Mesenchymal stem cell of adipose (primary cell): ENCODE measurements around the gene LRTM2.

DNA sequence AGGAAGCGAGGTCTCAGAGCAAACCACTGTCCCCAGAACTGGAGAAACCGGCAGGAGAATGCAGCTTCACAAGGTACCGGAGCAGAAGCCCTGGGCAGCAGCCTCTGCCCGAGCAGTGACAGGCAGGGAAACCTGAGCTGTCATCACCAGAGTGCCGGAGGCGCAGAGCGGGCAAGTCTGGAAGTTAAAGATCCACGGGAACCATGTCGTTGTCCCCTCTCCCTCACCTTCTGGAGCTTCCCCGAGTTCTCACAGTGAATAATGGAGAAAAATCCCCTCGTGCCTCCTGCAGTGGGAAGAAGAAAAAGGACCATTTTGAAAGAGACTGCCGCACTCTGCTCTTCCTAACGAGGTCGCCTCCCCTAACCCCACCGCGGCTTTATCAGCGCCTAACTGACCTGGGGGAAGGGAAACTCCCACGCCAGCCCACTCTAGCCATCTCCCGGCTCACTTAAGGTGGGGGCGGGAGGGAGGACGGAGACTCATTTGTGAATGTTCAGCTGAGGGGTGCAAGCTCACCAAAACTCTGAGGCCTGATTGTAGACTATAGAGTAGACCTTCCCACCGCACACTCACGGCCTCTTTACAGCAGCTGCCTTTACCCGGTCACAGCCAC lies 27.7 kb downstream of the FBXL14 start:
- CAGE, long polyA plus RNA = no peak

DNA sequence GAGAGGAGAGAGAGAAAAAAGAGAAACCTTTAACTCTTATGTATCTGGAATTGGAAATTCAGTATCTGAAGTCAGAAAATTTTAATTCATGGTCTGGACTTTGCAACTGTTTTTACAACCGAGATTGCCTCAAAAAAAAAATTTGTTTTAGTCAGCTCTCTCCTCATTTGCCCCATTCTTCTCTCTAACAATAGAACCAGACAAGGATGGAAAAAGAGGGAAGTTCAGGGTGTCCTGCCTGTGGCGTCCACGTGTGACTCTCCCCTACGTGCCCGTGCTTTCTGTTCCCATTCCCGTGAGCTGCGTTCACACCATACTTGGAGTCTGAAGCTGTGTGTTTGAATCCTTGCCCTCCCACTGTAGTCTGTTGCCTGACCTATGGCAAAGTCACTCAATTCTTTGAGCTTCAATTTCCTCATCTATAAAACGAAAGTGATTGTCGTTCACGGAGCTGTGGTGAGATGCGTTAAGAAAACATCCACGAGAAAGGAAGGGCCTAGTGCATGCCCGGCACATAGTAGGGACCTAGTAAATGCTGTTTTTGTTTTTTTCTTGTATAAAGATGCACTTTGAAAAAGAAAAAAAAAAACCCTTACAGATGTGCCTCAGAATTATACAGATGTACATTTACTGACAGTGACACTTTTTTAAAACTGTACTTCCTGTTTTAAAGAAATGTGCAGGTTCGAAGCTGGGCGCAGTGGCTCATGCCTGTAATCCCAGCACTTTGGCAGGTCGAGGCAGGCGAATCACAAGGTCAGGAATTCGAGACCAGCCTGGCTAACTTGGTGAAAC lies 7.2 kb upstream of the FBXL14 start:
- CAGE, long polyA plus RNA = no peak

DNA sequence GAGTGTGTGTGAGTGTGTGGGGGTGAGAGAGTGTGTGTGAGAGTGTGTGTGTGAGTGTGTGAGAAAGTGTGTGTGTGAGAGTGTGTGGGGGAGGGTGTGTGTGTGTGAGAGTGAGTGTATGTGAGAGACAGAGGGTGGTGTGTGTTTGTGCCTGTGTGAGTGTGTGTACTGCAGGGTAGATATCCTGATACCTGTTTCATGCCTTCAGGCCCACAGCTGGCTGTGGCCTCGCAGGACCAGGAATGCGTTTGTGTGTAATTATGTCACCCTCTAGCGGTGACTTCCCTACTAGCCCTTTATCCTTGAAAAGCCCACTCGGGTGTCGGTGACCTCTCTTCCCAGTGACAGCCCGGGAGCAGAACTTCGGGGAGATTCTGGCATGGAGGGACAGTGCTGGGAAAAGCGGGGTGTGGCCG lies 10.8 kb upstream of the FBXL14 start:
- CAGE, long polyA plus RNA = no peak

DNA sequence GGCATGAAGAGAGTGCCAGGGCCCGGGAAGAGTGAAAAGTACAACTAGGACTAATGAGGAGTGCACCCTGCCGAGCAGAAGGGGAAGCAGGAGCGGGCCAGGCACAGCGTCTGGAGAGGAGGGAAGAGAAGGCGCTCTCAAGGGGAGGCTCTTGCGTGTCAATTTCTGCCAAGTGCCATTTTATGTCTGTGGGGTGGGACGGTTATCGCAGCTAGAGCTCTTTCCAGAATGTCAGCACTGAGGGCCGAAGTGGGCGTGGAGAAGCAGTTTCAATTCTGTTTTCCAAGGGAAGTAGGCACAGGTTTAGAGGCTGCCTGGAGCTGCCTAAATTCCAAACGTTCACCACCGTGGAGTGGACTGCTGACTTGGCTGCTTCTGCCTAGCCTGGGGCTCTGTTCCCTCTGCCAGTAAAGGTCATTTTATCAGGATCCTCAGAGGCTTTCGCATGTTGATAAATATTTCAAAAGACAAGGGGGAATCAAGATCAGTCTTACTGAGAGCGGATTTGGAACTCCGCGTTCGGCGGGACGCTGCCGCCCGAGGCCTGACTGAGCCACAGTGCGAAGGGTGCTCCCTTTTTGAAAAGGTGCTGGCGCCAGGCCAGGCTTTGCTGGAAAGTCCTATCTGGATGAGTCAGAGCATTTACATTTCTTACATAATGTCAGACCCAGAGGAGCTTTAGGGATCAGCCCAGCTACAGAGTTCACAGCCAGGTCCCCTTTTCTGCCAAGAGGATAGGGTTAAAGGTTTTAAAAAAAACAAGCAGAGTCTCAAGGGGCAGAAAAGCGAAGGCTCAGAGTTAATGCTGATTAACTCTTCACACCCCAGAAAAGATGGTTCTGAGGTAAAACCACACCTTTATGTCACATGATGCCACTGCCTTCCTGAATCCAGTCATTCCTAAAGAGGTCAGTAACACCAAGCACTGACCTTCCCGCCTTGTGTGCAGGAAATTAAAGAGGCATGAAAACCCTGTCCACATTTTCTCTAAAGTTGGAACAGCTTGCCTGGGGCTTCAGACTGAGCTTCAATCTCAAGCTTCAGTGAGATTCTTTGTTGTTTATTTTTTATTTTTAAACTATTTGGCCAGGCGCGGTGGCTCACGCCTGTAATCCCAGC lies 11.5 kb upstream of the FBXL14 start:
- CAGE, long polyA plus RNA = no peak

DNA sequence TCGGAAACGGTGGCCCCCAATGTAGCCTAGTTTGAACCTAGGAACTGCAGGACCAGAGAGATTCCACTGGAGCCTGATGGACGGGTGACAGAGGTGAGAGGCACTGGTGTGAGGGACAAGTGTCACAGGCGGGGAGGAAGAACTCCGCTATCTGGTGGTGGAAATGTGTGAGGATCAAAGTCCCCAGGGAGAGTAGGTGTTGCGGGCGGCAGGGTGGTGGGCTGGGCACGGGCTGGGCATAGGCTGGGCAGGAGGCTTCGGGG lies 179 bp downstream of the WNT5B start:
- CAGE, long polyA plus RNA = no peak

DNA sequence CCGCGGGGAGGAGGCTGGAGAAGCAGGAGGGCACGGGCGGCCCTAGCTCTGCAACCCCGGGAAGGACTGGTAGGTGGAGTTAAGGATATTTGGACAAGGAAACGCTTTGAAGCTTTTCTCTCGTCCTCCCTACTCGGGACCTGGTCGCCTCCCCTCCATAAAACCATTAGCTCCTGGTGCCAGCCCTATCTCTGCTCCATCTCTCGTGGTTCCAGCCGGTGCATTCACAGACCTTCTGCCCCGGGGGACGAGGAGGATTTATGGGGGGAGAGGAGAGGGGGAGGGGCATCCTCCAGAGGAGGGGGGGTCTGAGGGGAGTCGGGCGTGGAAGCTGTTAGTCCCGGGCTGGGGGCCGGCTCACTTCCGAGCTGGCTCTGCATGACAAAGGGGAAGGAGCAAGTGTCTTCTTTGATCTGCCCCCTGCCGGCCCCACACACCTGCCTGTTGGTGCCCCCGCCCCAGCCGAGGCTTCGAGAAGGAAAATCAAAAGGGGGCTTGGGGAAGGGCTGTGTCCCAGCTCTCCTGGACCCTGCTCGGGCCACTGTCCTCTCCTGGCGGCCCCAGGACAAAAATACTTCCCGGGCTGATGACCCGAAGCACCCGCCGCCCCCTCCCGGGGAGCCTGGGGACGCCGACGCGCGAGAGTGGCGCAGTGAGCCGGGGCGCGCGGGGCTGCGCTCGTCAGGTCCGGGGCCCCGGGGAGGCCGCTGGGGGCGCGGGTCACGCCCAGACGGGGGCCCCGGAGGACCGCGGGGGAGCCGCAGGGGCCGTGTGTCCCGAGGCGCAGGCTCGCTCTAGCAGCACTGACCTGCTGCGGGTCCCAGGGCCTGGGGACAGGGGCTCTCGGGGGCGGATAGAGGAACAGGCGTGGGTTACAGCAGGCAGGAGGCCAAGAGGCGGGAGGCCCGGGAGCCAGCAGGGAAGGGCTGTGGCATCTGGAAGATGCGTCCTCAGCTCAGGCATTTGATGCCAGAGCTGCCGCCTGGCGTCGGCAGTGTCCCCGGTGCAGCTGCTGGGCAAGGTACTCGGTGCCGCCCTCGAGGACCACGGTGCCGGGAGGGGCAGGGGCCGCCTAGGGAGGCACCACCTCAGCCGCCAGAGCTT lies 863 bp downstream of the WNT5B start:
- CAGE, long polyA plus RNA = no peak

DNA sequence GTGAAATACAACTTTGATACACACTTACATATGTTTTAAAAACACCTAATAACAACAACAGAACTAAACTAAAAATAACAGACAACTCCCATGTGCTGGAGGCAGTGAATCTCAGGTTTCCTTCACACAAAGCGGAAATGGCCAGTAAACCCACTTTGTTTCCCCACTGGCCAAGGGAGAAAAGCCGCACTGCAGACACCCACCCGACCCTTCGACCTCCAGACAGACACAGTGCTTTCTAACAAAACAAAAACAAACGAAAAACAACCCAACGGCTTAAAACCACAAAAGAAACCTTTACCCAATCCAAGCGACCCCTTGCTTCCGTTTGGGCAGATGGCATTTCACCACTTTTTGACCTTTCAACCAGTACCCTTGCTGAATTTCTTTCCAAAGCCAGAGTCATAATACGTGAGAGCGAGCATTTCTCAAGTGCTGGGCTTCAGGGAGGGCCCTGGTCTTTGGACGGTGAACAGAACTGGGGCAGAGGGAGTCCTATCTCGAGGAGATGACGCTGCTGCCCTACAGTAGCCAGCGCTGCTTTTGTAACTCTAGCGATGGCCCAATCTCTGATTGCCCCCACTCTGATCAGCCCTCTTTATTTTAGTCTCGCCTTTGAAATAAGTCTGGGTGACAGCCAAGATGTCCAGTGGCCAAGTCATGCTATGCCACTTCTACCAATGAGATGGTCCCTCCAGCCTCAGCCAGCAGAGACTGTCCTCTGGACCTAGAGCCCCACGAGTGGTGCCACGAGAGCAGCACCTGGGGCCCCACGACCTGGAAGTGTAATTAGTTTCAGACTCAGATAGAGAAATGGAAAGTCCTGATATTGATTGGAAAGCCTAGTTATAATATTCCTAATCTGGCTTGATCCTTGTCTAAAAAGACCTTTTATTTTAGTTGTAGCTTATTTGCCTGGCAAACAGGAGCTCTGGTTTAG lies 21.9 kb upstream of the ADIPOR2 start:
- CAGE, long polyA plus RNA = no peak

- CAGE, long polyA plus RNA = no peak
These were observed 9.4 kb upstream of the ADIPOR2 start for GRCh38 chr12:1681545-1681825.

DNA sequence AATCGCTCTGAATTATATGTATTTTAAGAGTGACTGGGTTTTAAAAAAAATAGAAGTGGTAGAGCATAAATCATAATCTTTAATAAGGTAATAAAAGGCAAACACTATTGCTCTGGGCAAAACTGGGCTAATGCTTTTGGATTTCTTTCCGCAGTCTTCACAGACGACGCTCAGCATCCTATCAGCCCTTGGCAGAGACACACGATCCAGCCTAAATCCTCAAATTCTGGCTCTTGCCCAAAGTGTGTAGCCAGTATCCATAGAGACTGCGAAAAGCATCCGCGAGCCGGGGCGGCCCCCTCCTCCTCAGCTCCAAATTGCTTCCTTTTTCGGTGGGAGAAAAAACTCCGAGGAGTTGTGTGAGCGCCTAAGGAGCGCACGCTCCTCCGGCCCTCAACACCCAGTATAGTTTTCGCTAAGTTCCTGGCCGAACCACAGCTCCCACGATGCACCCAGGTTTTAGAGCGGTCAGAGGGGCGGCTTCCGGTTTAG lies 384 bp upstream of the ADIPOR2 start:
- CAGE, long polyA plus RNA = no peak

GRCh38 chr12:1721826-1722766 lies 31.2 kb downstream of the ADIPOR2 start:
- CAGE, long polyA plus RNA = no peak

DNA sequence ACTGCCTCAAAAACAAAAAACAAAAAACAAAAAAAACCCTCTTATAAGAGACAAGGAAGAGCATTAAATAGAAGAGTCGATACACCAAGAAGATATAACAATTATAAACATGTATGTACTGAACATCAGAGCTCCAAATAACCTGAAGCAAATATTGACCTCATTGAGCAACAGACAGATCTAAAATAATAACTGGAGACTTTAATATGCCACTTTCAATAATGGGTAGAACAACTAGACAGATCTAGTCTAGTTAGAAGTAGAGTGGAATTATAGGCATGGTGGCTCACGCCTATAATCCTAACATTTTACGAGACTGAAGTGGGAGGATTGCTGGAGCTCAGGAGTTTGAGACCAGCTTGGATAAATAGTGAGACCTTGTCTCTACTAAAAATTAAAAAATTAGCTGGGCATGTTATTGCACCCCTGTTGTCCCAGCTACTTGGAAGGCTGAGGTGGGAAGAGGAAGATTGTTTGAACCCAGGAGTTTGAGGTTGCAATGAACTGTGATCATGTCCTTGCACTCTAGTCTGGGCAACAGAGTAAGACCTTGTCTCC lies 55.7 kb downstream of the ADIPOR2 start:
- CAGE, long polyA plus RNA = no peak

GRCh38 chr12:1754038-1754665 lies 63.3 kb downstream of the ADIPOR2 start:
- CAGE, long polyA plus RNA = no peak

DNA sequence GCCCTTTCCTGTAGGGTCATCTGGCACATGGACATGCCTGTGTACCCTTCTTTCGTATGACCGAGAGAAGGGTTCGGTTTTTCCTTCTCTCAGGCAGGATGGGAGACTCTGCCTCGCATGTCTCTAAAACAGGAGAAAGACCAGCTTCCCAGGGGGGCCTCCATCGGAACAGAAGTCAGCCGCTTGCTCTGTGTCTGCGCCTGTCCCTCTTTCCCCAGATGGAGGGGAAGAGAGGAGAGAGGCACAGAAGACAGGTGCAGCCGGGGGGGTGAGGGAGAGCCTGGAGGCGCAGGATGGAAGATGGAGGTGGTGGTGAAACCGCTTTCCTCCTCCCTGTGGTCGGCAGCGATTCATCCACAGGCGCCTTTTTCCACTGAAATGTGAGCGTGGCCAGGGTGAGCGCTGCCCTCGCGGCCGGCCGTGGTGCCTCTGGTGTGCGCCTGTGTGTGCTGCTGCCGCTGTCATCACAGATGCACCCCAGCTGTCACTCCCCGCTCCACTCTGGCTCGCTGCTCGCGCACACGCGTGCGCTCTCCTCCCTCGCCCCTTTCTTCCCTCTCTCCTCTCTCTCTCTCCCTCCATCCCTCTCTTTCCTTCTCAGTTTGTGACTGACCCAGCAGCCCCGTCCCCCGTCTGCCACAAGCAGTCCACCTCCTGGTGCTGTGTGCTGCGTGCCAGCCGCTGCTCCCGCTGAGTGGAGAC lies at the start of gene LRTM2:
Gene LRTM2 (plus strand): TSS at position 581 of the 702 bp plus-strand sequence.
- CAGE, long polyA plus RNA = no peak

GRCh38 chr12:1907704-1907994 lies 10.8 kb downstream of the CACNA2D4 start:
- CAGE, long polyA plus RNA = no peak

DNA sequence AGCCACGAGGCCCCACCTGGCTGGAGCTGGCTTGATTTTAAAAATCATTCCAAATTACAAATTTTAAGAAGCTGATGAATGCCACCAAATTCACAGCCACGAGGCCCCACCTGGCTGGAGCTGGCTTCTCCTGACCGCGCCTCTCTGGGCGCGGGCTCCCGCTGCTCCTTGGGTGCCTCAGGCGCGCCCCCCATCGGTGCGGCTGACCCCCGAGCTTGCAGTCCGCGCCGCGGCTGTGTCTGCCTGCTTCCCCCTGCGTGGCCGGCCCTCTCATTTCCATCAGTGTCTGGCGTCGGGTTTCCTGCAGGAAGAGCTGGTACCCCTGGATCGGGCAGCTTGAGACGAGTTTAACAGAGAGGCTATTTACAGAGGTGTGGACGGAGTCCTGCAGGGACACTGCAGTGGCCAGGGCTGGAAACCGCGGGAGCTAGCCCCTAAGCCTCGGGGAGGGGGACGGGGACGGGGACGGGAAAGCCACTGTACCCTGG lies 3.6 kb upstream of the CACNA2D4 start:
- CAGE, long polyA plus RNA = no peak

DNA sequence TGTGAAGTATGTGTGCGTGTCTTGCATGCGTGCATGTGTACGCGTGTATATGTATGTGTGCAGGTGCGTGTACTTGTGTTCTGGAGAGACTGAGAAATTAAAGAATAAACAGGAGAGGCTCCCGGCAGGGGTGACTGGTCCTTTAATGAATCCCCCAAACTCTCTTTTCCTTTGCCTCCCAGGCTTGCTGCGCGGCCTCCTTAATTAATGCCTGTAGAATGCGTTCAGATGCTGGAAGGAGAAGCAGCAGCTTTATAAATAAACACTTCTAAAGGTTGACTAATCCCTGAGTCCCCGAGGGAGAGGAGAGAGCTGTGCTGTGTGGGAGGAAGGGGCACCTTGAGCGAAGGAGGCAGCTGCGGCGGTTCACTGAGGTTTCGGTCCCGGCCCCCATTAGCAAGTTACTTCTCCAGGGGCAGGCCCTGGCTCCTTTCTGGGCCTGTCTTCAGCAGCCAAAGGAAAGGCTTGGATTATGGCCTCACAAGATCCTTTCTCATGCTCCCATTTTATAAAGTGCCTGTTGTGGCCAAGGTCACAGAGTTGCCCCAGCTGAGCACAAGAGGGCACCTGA lies 14.8 kb upstream of the CACNA2D4 start:
- CAGE, long polyA plus RNA = no peak

DNA sequence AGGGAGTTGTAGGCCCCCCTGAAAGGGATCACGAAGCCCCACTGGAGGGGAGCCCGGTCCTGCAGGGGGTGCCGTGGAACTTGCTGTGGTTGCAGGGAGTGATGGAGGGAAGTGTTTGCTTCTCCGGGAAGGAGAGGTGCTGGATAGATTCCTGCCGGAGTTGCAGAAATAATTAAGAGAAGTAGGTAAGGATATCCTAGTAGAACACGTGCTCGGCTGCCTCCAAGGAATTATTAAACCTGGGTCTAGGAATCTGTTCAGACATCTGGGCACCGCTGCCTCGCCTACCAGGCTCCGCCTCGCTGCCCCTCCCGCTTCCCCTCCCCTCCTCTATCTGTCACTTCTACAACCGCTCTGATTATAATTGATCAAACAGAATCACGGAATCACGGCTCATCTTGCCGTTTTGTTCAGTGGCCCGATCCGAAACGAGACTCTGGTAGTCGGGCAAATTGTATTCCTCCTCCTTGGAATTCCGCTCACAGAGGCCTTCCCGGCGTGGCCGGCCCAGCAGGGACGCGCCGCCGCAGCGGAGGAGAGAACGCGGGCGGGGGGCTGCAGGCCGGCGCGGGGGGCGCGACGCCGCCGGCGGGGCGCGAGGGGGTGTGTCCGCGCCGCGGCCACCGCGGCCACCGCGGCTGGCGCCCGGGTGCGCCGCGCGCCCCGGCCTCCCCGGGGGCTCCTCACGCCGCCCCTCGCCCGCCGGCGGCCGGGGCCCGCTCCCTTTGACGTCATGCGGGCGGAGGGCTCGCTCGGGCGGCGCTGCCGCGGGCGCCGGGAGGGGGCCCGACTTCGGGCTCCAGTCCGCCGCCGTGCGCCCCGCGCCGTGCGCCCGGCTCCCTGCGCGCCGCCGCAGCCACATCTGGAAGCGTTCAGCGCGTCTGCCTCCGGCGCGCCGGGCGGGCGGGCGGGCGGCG lies 531 bp upstream of the CACNA1C start:
- CAGE, long polyA plus RNA = no peak

GRCh38 chr12:2136104-2136777 lies 83.5 kb downstream of the CACNA1C start:
- CAGE, long polyA plus RNA = no peak

- CAGE, long polyA plus RNA = no peak
These were observed 127.5 kb downstream of the CACNA1C start for GRCh38 chr12:2179995-2180881.

- CAGE, long polyA plus RNA = no peak
These were observed 177.3 kb downstream of the CACNA1C start for GRCh38 chr12:2229626-2230951.